Myometrial cell (primary cell): ENCODE data around the gene GAS2L3.

DNA sequence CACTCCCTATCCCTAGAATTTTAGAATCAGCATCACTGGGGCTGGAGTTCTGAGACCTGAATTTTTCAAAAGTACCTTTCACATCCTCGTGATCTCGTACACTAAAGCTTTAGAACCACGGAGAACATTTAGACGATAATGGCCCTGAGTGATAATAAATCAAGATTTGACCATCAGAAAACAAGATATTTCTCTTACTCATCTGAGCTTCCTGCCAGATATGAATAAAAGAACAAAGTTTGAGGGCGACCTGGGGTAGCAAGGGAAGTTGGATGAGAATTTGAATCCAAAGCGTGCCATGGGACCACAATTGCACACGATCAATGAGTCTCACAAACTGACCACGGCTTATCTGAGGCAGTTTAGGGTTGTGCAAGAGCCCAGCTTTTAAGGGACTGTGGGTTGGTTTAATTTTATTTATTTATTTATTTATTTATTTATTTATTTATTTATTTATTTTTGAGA, 817 bp downstream of the AMDHD1 start:
- RAMPAGE, long total RNA: no peak

DNA sequence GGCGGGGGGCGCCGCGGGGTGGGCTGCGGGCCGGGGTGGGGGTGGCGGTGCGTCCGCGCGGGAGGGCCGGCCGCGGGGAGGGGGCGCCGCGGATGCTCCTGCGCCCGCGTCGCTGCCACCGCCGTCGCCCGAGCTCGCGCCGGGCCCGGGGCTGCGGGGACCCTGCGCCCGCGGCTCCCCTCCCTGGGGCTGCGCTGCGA, 529 bp downstream of the ELK3 start:
- RAMPAGE, long total RNA: no peak

GRCh38 chr12:96196778-96197094, 2.6 kb downstream of the ELK3 start:
- RAMPAGE, long total RNA: no peak

GRCh38 chr12:96208368-96209764, 14.7 kb downstream of the ELK3 start:
- RAMPAGE, long total RNA: no peak

DNA sequence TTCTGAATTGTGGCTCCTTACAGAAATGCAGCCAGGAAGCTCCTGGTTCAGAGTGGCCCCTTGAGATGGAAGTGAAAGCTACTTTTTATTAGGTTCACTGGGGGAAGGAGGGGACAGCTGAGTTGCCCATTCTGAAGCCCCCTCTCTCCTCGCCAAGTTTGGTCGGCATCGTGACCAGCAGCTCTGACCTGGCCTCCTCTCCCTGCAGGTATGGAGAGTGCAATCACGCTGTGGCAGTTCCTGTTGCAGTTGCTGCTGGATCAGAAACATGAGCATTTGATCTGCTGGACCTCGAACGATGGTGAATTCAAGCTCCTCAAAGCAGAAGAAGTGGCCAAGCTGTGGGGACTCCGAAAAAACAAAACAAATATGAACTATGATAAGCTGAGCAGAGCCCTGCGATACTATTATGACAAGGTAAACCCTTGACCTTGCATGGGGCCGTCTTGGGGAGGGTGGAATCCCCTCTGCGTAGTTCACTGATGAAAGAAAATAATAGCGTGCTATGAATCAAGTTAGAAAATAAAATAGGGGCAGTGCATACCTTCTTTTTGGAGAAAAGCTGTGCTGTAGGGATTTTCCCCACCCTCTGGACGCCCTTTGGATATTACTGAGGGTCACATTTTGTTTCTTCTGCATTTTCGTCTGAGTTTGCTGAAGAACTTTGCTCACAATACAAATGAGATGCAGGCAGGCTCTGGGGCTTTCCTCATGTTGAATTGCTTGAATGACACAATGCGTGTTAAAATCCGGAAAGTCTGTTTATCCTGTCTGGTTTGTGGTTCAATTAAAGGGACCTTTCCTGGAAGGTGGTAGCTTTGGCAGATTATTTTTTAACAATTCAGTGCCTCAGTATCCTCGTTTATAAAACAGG, 29.4 kb downstream of the ELK3 start:
- RAMPAGE, long total RNA: no peak

DNA sequence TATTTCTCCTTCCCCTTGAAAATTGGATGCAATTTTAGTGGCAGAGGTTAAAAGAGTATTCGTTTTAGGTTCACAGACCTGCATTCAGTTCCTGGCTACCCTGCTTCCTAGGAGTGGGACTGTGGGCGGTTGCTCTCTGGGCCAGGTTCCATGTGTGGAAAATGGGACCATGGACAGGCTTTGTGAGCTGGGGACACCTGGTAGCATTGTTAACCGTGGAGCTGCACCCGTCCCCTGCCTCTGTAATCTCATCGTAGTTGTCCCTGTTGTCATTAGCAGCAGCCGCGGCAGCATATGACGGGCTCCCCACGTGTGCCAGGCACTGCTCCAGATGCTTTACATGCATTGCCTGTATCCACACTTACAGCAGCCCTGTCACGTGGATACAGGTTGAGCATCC, 54.3 kb downstream of the ELK3 start:
- RAMPAGE, long total RNA: no peak

DNA sequence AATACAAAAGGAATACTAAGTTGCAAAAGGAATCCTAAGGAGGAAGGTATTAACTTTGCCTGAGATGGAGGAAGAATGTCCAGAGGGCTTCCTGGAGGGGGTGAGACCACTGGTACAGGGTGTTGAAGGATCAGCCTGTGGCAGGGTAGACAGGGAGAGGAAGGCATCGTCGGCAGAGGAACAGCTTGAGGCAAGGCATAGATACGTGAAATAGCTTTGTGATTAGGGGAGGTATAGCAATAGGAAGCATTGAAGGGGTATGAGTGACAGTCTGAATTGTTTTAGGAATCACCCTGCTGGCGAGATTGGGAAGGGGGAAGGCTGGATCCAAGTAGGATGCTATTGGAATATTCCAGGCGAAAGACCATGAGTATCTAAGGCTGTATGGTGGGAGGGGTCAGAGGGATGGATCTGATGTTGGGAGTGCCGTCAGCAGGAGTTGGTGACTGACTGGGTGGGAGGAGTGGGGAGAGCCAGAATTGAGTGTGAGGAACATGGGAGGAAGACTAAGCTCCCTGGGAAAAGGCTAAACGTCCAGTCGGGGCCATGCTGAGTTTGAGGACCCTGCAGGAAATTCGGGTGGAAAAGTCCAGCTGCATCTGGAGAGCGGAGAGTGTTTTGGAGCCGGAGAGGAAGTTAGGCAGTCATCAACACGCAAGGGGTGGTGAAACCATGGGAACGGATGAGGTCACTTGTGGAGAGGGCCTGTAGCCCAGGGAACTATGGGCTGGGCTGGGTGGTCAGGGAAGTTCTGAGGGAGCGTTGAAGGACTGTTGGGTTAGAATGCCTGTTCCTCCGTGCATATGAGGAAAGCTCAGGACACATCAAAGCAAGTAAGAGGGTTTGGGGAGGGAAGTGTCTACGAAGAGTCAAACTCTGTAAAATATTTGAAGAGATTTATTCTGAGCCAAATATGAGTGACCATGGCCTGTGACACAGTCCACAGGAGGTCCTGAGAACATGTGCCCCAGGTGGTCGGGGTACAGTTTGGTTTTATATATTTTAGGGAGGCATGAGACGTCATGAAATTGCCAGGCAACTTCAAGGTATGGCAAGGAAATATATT, 60.9 kb downstream of the ELK3 start:
- RAMPAGE, long total RNA: no peak

- RAMPAGE, long total RNA: no peak
Observed at GRCh38 chr12:96278498-96279429, 84.6 kb downstream of the ELK3 start.

GRCh38 chr12:96298752-96299000, 101.6 kb downstream of the CDK17 start:
- RAMPAGE, long total RNA: no peak

- RAMPAGE, long total RNA: no peak
Observed at GRCh38 chr12:96364469-96365006, 35.7 kb downstream of the CDK17 start.

- RAMPAGE, long total RNA: no peak
Observed at GRCh38 chr12:96397885-96398418, 2.3 kb downstream of the CDK17 start.

- RAMPAGE, long total RNA: no peak
Observed at GRCh38 chr12:97143037-97143336, 235.9 kb downstream of the NEDD1 start.

DNA sequence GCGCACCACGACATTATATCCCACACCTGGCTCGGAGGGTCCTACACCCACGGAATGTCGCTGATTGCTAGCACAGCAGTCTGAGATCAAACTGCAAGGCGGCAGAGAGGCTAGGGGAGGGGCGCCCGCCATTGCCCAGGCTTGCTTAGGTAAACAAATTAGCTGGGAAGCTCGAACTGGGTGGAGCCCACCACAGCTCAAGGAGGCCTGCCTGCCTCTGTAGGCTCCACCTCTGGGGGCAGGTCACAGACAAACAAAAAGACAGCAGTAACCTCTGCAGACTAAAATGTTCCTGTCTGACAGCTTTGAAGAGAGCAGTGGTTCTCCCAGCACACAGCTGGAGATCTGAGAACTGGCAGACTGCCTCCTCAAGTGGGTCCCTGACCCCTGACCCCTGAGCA, 791.2 kb upstream of the TMPO start:
- RAMPAGE, long total RNA: no peak

- RAMPAGE, long total RNA: no peak
Observed at GRCh38 chr12:97756181-97756409, 759.3 kb upstream of the TMPO start.

GRCh38 chr12:99238421-99238717, 409.2 kb upstream of the GARIN6 start:
- RAMPAGE, long total RNA: no peak

GRCh38 chr12:100267764-100268052, 731 bp downstream of the SCYL2 start:
- RAMPAGE, long total RNA: no peak

- RAMPAGE, long total RNA: no peak
Observed at GRCh38 chr12:100329625-100330398, 27.1 kb upstream of the SLC17A8 start.

- RAMPAGE, long total RNA: no peak
Observed at GRCh38 chr12:100484214-100484945, 10.7 kb downstream of the NR1H4 start.

GRCh38 chr12:100504683-100505353, 31.2 kb downstream of the NR1H4 start:
- RAMPAGE, long total RNA: no peak

GRCh38 chr12:100573257-100574261, at the start of gene GAS2L3:
Gene GAS2L3, plus strand, starts transcription at chr12:100573684.
- RAMPAGE, long total RNA: start-site peak on the plus strand at chr12:100573677-100573740, 233 and 97 reads in 2 replicates